Breast epithelium (tissue), 2 donors: ENCODE measurements around a stretch of chr6.

- PRO-cap = no peak
- RAMPAGE, long total RNA, 2 experiments = no peak in any of the 2 experiments
These were observed 38.7 kb downstream of the FHL5 start for GRCh38 chr6:96601659-96602014.

GRCh38 chr6:96693438-96694502, 130.8 kb downstream of the FHL5 start:
- PRO-cap = no peak
- RAMPAGE, long total RNA, 2 experiments = no peak in any of the 2 experiments

- PRO-cap = no peak
- RAMPAGE, long total RNA, 2 experiments = no peak in any of the 2 experiments
These were observed 726 bp downstream of the GPR63 start for GRCh38 chr6:96836668-96836834.

- PRO-cap = no peak
- RAMPAGE, long total RNA, 2 experiments = no peak in any of the 2 experiments
These were observed 12.3 kb downstream of the NDUFAF4 start for GRCh38 chr6:96885247-96885849.

- PRO-cap = no peak
- RAMPAGE, long total RNA, 2 experiments = no peak in any of the 2 experiments
These were observed 756.9 kb upstream of the MMS22L start for GRCh38 chr6:98039831-98040332.

GRCh38 chr6:98416356-98416720, 418.0 kb upstream of the POU3F2 start:
- PRO-cap = no peak
- RAMPAGE, long total RNA, 2 experiments = no peak in any of the 2 experiments

DNA sequence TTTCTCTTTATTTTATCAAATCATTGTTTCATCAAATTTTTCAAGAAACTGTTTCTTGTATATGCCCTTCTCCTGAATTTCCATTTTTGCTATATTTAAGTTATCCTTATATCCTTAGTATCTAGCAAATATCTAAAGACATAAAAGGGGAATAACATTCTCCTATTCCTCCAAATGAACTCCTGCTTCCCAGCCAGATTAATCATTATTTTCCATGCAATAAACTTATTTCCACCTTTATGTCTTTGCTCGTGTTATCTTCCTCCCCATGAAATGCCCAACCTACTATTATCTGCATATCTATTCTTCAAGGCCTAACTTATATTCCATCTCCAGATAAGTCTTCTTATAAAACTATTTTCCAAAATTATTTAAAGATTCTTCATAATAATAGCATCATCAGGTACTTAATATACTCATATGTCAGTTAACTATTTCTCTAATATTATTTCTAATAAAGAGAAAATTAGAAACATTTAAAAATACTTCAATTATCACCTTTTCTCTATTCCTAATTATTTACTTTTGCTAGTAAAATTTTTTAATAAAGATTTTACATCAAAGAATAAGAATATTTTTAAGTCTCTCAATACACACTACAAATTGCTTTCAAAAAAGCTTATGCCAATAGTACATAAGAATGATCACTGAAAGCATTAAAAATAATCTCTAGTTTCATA, 29.4 kb downstream of the FBXL4 start:
- PRO-cap = no peak
- RAMPAGE, long total RNA, 2 experiments = no peak in any of the 2 experiments

GRCh38 chr6:99405810-99406361, 11.9 kb upstream of the COQ3 start:
- PRO-cap = no peak
- RAMPAGE, long total RNA, 2 experiments = no peak in any of the 2 experiments

GRCh38 chr6:99423228-99423901, 1.7 kb downstream of the PNISR start:
- PRO-cap = no peak
- RAMPAGE, long total RNA, 2 experiments = no peak in any of the 2 experiments

DNA sequence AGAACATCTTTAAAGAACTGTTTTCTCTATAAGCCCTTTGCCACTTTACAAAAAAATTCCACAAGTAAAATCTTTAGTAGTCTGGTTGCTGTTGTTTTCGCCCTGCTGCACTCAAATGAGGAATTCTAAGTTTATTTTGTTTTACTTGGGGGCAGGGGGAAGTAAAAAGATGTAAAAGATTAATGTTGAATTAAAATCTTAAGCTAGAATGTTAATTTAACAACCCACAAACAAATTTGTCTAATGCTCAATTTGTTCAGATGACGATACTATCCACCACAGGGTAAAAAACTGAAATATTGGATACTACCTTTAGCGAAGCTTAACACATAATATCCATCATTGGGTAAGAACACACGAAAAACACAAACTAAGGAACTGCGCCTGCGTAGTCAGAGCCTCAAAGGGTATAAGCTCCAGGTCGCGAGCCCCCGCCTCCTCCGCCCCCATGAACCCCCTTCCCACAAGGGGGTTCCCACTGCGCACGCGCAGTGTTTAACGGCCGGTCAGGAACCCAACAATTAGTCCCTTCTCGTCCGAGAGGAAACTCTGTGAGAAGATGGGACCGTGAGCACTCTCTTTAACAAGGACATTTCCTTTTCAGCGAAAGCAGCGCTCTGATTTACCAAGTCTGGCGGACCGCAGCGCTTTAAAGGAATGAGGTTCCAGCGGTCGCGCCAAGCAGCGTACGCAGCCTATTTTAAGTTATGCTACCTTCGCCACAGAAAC, 515 bp downstream of the PNISR start:
- PRO-cap = unidirectional peak, plus-strand start at position 494 of the sequence
- RAMPAGE, long total RNA, 2 experiments = no peak in any of the 2 experiments

GRCh38 chr6:99426329-99426816, 1.3 kb upstream of the PNISR start:
- PRO-cap = no peak
- RAMPAGE, long total RNA, 2 experiments = no peak in any of the 2 experiments

GRCh38 chr6:99553458-99554516, 14.7 kb downstream of the CCNC start:
- PRO-cap = no peak
- RAMPAGE, long total RNA, 2 experiments = no peak in any of the 2 experiments

GRCh38 chr6:100463180-100463542, 1.6 kb downstream of the SIM1 start:
- PRO-cap = no peak
- RAMPAGE, long total RNA, 2 experiments = no peak in any of the 2 experiments

DNA sequence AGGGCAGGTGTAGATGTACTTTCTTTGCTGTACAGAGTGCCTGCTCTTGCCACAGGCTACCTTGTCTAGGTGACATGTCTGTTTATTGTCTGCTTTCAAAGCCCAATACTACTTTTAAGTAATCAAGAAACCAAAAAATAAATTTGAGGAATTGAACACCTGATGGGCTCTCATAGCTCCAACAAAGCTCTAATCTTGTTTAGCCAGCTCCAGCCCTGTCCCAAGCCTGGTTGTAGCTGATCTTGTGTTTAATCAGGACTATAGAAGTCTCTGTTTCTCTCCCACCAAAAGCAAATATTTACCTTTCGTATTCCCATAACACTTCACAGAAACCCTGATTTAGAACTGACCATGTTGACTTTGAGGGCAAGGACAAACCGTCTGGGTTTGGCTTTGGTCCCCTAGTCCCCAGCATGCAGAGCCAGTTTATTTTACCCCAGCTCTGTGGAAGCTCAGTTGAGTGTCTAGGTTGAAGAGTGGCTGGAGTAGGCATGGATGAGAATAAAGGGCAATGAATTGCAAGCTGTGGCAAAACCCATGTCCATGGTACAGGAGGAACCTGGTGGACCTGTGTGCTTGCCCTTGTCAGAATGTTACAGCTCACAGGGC, 17.9 kb upstream of the SIM1 start:
- PRO-cap = no peak
- RAMPAGE, long total RNA, 2 experiments = no peak in any of the 2 experiments

- PRO-cap = no peak
- RAMPAGE, long total RNA, 2 experiments = no peak in any of the 2 experiments
These were observed 20.0 kb upstream of the POPDC3 start for GRCh38 chr6:105199749-105200182.

GRCh38 chr6:105485510-105486097, 82.7 kb upstream of the PREP start:
- PRO-cap = no peak
- RAMPAGE, long total RNA, 2 experiments = no peak in any of the 2 experiments

DNA sequence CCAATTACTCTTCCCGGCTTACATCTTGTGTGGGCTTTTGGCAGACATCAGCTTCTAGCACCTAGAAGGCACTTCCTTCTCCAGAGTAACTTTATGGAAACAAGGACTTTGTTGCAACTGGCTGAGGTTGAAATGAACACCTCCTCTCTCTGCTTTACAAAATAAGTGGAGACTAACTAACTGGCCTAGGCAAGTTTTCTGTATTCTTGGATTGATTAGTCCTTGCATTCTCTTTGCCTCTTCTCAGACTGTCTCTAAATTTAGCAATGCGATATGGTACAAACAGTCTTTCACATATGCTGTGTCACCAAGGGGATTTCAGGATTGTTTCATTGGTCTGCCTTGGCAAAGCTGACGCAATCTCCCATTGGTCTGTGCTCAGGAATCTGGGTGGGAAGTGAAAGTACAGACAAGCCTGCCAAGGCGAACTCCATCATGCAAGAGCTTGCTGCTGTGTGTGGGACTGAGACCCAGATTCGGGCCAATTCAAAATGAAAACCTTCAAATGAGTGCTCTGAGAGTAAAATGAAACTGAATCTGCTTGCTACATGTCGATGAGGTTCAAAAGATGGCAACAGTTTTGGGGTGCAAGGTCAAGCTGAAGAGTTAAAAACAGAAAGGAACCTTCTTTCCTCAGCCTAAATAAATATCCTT, 198.6 kb upstream of the PREP start:
- PRO-cap = no peak
- RAMPAGE, long total RNA, 2 experiments = no peak in any of the 2 experiments

- PRO-cap = no peak
- RAMPAGE, long total RNA, 2 experiments = no peak in any of the 2 experiments
These were observed 291.8 kb upstream of the PRDM1 start for GRCh38 chr6:105794118-105794879.

DNA sequence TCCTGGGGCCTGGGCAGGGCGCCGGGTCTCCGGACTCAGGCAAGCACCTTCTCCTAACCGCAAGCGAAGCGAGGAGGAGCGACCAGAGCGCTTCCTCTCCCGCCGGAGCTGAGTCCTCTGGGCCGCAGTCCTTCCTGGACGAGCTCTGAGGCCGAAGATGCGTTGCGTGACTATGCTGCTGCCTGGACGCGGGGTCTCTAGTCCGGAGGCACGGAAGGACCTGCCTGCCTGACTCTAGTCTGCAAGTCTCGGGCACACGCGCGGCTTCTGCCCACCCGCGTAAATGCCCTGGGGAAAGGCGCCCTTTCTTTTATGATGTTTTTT, 100.1 kb upstream of the PRDM1 start:
- PRO-cap = no peak
- RAMPAGE, long total RNA, 2 experiments = no peak in any of the 2 experiments

DNA sequence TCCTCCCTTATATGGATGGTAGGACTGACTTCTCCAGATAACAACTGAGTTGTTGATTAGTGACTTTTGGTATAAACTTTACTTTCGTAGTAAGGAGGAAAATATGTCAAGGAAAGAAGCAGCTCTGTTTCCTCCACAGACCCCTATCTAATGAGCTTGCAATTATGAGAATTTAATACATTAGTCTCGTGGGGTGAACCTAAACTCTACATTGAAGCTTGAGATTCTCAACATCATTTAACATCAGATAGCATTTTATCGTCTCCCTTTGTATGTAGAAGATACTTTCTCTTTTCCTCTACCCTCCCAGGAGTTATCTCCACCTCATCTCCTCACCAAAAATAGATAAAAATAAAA, 79.9 kb upstream of the PRDM1 start:
- PRO-cap = no peak
- RAMPAGE, long total RNA, 2 experiments = no peak in any of the 2 experiments